Colic lymph node (tissue), 1 donor: ENCODE measurements around a stretch of chr7.

- PRO-cap = no peak
These were observed 38.2 kb downstream of the POR start for GRCh38 chr7:75953279-75953527.

DNA sequence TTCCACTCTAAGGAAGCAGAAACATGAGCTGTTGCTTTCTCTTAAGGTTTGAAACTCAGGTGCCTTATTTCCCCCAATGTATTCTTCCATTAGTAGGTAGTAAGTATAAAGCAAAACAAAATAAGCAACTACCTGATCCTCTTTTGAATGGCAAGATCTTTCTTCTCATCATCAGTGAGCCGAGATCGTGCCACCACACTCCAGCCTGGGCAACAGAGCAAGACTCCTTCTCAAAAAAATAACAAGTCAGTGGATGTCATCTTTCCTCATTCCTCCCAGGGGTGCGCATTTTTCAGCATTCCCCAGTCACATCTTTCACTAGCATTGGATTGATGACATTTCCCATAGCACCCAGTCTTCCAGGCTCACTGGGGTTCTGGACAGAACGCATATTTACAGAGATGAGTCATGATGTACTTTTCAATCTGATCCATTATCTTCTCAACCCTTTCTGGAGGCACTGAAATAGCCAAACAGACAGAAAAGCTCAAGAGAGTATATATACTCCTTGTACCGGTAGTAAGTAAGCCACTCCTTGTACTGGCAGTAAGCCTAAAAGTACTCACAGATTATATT lies 60.5 kb downstream of the MDH2 start:
- PRO-cap = no peak

DNA sequence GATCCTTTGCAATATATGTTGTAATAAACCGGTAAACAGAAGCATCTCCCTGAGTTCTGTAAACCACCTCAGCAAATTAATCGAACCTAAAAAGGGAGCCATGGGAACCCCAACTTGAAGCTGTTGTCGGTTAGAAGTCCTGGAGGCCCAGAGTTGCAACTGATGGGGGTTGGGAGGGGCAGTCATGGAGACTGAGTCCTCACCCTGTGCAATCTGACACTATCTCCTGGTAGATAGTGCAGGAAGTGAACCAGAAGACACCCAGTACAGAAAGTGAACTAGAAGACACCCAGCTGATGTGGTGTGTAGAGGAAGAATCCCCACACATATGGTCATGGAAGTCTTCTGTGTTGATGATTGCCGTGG lies 58.9 kb upstream of the SRRM3 start:
- PRO-cap = no peak

GRCh38 chr7:76293292-76294113 lies 9.0 kb upstream of the HSPB1 start:
- PRO-cap = no peak

- PRO-cap = no peak
These were observed 20.0 kb downstream of the HSPB1 start for GRCh38 chr7:76322139-76323218.

- PRO-cap = no peak
These were observed 2.1 kb downstream of the YWHAG start for GRCh38 chr7:76356624-76357130.

DNA sequence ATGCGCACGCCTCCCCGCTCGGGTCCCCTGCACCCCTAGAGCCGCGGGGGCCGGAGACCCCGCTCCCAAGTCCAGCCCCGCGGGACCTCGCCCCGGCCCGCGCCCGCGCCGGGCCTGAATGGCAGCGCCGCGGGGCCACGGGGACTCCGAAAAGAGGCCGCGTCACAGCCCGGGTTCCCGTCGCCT lies 510 bp downstream of the YWHAG start:
- PRO-cap = no peak

- PRO-cap = no peak
These were observed 18.9 kb downstream of the DTX2 start for GRCh38 chr7:76480113-76481013.

- PRO-cap = no peak
These were observed 70.1 kb upstream of the FGL2 start for GRCh38 chr7:77269674-77270158.

GRCh38 chr7:77332068-77332476 lies 84.1 kb downstream of the GSAP start:
- PRO-cap = no peak

DNA sequence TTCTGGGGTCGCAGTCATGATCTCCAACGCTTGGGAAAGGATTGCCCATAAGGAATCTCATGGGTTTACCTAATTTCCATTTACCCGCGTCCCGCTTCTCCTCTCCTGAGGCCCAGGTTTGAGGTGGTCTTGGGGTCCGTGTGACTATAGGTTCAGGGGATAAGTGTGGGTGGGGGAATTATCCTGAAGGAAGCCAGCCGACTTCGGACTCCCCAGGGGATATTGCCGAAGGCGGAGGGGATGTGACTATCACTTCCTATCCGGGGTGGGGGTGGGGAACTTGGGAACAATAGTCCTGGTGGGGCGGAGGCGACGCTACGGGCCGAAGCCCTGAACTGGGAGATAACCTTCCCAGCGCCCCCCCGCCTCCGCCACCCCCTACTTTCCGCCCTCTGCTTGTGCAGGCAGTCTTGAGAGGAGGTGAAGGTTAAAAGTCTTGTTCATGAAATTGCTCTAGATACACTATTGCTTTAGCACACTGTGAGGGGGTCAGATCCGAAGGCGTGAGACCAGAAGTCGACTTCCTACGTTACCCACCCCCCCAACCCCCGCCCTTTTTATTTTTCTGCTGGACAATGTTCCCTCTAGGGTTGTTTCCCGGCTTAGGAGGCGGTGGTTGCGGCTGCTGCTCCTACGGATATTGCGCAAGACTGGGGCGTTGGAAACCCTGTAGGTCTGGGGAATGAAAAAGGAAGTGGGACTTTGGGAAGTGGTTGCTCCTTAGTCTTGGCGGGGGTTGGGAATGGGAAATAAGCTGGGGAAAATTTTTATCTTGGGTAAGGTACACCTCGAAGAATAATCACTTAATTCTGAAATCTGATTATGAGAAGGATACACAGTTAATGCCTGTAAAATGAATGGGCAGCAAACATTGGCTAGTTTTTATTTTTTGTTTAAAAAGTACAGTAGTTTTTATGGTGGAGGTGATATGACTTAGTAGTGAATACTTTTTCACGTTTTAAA lies 1.4 kb downstream of the PTPN12 start:
- PRO-cap = bidirectional peak, plus-strand start at position 289 of the sequence, minus-strand start at position 120 of the sequence

GRCh38 chr7:77619224-77619586 lies 77.1 kb upstream of the RSBN1L start:
- PRO-cap = no peak

DNA sequence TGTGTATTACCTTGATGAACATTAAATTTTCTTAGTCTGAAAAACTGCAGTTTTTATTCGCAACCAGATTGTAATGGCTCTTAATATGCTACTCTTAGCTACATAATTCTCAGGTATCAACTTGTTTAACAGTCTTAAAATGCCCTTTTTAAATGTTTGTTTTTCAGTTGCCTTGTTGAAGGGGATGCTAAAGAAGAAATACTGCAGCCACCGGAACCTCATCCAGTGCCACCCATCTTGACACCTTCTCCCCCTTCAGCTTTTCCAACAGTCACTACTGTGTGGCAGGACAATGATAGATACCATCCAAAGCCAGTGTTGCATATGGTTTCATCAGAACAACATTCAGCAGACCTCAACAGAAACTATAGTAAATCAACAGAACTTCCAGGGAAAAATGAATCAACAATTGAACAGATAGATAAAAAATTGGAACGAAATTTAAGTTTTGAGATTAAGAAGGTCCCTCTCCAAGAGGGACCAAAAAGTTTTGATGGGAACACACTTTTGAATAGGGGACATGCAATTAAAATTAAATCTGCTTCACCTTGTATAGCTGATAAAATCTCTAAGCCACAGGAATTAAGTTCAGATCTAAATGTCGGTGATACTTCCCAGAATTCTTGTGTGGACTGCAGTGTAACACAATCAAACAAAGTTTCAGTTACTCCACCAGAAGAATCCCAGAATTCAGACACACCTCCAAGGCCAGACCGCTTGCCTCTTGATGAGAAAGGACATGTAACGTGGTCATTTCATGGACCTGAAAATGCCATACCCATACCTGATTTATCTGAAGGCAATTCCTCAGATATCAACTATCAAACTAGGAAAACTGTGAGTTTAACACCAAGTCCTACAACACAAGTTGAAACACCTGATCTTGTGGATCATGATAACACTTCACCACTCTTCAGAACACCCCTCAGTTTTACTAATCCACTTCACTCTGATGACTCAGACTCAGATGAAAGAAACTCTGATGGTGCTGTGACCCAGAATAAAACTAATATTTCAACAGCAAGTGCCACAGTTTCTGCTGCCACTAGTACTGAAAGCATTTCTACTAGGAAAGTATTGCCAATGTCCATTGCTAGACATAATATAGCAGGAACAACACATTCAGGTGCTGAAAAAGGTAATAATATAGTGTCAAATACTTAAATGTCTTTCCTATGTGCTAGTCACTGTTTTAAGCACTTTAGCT lies 69.3 kb upstream of the RSBN1L start:
- PRO-cap = no peak

GRCh38 chr7:77727959-77728315 lies 31.7 kb downstream of the RSBN1L start:
- PRO-cap = no peak

GRCh38 chr7:77749433-77750276 lies 48.6 kb downstream of the TMEM60 start:
- PRO-cap = no peak

GRCh38 chr7:77766299-77766889 lies 31.8 kb downstream of the TMEM60 start:
- PRO-cap = no peak

- PRO-cap = no peak
These were observed 222.3 kb upstream of the TMEM60 start for GRCh38 chr7:78020574-78020855.

GRCh38 chr7:79452536-79453361 lies 718 bp downstream of the MAGI2 start:
- PRO-cap = no peak

DNA sequence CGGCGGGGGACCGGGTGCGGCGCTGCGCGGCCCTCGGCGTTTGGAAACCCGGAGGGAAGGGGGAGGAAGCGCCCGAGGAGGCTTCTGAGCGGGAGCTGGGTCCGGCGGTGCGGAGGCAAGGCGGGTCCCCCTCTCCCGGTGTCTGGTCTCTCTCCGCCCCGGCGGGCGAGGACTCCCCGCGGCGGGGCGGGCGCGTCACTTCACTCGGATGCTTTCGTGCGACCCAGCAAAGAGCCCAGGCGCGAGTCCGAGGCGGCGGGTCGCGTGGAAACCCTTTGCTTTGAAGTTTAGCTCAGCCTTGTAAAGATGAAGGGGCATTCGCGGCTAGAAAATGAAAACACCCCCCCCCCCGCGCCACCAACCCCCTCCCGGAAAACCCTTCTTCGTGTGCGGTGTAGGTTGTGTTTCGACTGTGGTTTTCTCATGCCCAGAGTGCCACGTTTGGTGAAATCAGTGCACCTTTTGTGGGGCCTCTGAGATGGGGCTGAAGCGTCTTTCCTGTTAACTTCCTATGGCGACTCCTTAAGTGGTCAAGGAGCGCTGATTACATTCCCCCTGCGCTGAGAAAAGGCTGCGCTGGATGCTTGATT lies 773 bp downstream of the GNAI1 start:
- PRO-cap = no peak

- PRO-cap = no peak
These were observed 96.8 kb downstream of the CD36 start for GRCh38 chr7:80735226-80735745.